Esophagus squamous epithelium (tissue), 4 donors: Measurements from ENCODE around the gene RSPH1.

DNA sequence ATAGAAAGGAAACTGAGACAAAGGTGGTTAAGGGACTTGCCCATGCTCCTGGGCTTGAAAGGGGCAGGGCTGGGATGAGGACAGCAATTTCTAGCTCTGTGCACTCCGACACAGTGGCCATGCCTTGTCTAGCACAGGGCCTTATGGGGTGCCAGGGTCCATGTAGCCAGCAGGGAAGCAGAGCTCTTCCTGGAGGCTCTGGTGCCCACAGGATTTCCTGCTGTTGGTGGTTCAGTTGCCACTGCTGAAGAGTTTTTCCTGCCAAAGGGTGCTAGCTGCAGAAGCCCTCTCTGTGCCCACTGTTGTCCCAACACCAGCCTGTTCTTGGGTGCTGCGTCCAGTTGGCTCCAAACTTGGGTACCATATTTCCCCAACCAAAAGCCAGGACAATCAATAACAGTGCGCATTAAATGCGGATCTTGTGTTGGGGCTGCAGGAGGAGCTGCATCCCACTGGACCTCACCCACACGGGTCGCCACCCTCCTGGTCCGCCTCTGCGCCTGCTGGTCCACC, 9.6 kb downstream of the ABCG1 start:
- PRO-cap: no peak
- RAMPAGE, long total RNA, 4 experiments: no peak in any of the 4 experiments

DNA sequence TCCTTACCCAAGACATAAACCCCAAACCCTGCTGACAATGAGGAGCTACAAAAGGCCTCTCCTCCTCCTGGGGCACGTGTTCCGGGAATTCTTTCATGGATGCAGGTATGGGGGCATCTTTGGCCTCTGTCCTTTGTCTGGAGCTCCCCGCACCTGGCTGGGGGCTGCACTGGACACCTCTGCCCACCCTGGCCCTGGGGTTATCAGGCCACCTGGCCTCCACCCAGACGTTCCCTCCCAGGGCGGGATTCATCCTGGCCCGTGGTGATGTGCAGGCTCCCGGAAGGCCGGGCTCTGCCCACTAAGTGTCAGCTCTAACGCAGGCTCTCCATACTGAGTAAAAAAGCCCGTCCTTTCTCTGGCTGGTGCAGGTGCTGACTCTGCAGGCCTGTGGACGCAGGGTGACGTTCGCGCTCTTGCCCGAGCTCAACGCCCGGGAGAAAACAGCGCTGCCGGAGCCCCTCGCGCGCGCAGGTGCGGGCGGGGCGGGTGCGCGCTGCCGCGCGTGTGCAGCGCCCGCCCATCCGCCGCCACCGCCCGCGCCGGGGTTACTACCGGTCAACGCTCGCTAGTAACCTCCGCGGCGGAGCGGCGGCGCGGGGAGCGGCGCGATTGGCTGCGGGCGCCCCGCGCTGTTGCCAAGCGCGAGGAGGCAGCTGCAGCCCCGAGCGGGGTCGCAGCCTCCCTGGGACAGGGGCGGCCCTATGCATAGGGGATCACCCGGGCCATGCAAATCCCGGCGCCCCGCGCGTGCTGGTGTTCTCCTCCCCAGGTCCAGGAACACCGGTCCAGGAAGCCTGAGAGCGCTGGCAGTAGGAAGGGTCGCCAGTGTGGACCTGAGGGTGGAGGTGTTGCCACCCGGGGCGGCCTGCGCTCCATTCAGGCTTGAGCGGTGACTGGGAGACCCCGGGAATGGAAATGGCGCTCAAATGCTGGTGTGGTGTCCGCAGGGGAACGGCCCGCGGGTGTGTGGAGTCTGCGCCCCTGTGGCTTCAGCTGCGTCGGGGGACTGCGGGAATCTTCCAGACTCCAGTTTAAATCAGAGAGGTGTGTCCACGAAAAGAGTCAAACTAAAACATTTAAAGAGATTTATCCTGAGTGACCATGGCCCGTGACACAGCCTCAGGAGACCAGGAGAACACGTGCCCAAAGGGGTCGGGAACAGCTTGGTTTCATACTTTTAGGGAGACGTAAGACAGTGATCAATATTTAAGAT, 15.8 kb downstream of the ABCG1 start:
- PRO-cap: bidirectional peak, plus-strand start at position 368 of the sequence, minus-strand start at position 431 of the sequence; bidirectional peak, plus-strand start at position 611 of the sequence, minus-strand start at position 476 of the sequence
- RAMPAGE, long total RNA, 4 experiments: no peak in any of the 4 experiments

GRCh38 chr21:42245822-42246349, 26.9 kb downstream of the ABCG1 start:
- PRO-cap: no peak
- RAMPAGE, long total RNA, 4 experiments: no peak in any of the 4 experiments

DNA sequence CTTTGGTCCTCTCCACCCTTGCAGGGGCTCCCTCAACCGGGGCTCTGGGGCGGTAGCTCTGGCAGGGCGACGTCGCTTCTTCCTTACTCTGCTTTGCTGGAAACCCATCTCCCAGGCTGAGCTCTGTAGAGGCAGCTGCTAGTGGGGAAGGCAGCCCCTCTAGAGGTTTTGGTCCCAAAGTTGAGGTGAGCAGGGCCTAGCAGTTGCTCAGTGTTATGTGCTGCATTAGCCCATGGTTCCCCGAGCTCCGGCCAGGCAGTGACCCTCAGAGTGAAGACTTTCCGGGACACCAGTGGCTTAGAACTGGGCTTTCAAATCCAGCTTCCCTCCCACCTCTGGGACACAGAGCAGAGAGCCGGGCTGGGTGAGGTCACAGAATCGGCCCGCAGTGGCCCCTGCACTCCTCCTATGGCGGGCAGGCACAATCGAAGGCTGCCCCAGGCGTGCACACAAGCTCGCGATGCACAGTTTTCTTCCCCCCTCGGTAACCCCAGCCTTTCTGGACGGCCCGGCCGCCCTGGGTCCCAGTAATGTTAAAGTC, 14.0 kb downstream of the TFF3 start:
- PRO-cap: no peak
- RAMPAGE, long total RNA, 4 experiments: no peak in any of the 4 experiments

GRCh38 chr21:42319806-42320557, 4.8 kb upstream of the TFF3 start:
- PRO-cap: unidirectional peak, plus-strand start at chr21:42320426
- RAMPAGE, long total RNA, 4 experiments: no peak in any of the 4 experiments

DNA sequence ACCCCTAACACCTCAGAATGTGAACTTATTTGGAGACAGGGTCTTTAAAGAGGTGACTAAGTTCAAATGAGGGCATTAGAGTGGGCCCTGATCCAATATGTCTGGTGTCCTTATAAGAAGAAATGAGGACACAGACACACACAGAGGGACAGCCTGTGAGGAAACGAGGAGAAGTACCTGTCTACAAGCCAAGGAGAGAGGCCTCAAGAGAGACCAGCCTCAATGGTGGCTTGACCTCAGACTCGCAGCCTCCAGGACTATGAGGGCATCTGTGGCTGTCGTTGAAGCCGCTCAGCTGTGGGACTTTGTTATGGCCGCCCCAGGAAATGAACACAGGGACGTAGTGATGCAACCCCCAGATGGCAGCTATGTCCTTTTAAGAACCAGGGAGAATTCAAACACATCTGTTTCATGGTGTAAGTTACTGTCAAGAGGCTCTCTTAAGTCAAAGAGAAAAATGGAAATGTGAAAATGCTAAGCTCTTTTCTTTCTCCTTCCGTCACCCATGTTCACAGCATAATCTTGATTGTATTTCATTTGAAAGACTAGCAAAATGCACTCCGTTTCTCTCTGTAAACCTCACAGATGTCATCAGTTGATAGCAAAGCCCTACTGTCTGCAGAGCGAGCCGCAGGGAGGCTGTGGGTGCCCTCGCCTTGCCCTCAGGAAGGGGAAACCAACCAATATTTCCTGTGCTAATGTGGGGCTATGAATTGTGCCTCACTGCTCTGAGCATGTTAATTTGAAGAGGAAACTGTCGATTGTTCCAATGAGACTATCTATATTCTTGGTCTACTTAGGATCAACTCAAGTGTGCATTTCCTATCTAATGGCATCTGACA, 21.3 kb downstream of the UBASH3A start:
- PRO-cap: bidirectional peak, plus-strand start at position 740 of the sequence, minus-strand start at position 574 of the sequence
- RAMPAGE, long total RNA, 4 experiments: no peak in any of the 4 experiments

DNA sequence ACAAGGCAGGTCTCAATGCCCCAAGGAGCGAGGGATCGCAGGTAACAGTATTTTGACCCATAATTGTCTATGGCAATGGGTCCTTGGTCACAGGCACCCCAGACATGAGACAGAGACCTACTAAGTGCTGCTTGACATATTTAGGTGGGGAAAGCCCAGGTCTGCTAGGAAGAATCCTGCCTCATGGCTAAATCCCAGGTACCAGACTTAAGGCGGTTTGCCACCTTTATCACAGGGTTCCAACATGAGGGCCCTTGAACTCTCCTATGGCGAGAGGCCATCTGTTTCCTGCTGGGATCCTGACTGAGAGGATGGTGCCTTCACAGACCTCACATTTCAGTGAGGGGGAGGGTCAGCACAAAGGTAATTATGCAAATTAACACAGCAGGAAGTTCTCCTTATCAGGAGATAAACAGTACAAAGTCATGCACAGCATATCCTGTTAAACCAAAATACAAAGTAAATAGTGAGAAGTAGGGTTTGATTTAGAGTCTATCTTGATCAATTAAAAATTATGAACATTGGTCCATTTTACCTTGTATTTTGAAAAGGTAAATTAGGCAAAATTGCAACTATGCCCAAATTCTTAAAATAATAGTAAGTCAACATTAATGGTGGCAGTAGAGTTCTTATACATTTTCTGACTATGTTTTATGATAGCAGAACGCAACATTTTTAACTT, 33.5 kb downstream of the RSPH1 start:
- PRO-cap: no peak
- RAMPAGE, long total RNA, 4 experiments: no peak in any of the 4 experiments

GRCh38 chr21:42495757-42496779, at the start of gene RSPH1:
RSPH1 (minus strand) TSS chr21:42496224.
- PRO-cap: unidirectional peak, plus-strand start at chr21:42495947; bidirectional peak, plus-strand start at chr21:42496540, minus-strand start at chr21:42496271; unidirectional peak, plus-strand start at chr21:42496696
- RAMPAGE, long total RNA, 4 experiments: start-site peak on the minus strand in 2 of 4 experiments, at chr21:42496248-42496338 at its widest, 12 to 19 reads per replicate

DNA sequence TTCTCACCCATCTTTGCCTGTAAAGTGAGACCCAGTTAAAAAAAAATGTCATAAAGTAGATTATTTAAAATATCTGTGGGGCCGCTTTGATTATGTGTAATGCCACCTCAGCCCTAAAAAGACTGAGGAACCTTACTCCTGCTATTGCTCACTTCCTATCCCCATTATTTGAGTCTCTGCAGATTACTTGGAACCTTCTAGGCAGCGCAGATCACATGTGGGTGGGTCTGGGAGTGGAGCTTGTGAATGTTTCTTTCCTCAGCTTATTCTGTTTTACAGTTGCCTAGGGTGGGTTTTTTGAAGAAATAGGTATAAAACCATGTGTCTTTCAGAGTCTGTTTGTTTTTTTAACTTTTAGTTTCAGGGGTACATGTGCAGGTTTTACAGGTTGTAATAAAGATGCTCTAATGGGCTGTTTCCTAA, 1.7 kb downstream of the SLC37A1 start:
- PRO-cap: unidirectional peak, minus-strand start at position 124 of the sequence
- RAMPAGE, long total RNA, 4 experiments: no peak in any of the 4 experiments

- PRO-cap: no peak
- RAMPAGE, long total RNA, 4 experiments: no peak in any of the 4 experiments
Observed at GRCh38 chr21:42532559-42533412, 19.1 kb downstream of the SLC37A1 start.

DNA sequence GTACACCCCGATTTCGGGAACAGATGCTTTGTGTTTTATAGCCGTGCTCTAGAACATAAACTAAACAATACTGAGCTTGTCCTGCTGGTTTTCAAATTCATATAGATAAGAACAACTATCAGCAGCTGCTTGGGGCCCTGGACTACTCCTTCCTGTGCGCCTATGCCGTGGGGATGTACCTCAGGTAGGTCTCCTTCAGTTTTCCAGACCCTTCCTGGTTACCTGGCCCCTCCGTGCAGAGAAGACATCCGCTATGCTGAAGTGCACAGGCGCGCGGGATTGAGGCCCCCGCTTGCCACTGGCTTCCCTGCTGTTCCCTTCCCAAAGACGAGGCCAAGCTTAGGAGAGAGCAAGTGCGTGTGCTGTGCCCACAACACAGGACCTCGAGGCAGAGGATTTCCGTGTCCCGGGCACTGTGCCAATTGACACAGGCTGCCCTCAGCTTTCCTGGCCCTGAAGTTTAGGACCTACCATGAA, 21.8 kb downstream of the SLC37A1 start:
- PRO-cap: no peak
- RAMPAGE, long total RNA, 4 experiments: no peak in any of the 4 experiments

DNA sequence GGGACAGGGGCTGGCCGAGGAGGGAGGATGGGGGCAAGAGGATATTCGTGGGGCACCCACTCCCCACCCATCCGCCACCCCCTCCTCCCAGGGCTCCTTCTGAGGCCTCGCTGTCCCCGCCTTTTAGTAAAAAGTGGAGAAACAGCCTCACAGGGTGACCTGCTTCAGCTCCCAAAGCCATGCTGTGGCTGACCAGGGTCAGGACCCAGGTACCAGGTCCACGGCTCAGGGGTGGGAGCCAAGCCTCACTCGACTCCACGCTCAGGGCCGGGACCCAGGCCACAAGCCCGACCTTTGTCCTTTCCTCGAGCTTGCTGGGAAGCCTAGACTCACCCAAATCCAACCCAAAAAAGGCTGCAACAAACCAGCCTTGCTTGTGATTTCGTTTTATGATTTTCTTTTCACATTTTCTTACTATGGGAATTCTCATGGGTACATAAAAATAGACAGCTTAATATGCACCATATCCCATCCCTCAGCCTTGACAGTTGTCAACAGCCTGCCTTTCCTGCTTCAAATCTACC, 59.6 kb upstream of the PDE9A start:
- PRO-cap: no peak
- RAMPAGE, long total RNA, 4 experiments: no peak in any of the 4 experiments

GRCh38 chr21:42654105-42655146, 1.0 kb downstream of the PDE9A start:
- PRO-cap: no peak
- RAMPAGE, long total RNA, 4 experiments: no peak in any of the 4 experiments

GRCh38 chr21:42689603-42689940, 36.2 kb downstream of the PDE9A start:
- PRO-cap: no peak
- RAMPAGE, long total RNA, 4 experiments: no peak in any of the 4 experiments

GRCh38 chr21:42833970-42834927, 45.1 kb downstream of the WDR4 start:
- PRO-cap: no peak
- RAMPAGE, long total RNA, 4 experiments: no peak in any of the 4 experiments

DNA sequence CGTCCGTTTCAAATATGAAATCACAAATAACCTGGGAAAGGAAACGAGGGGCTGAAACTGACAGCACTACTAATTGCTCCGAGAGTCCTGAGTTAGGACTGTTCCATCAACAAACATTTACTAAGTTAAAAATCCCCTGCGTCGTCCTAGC, 886 bp downstream of the WDR4 start:
- PRO-cap: no peak
- RAMPAGE, long total RNA, 4 experiments: no peak in any of the 4 experiments

DNA sequence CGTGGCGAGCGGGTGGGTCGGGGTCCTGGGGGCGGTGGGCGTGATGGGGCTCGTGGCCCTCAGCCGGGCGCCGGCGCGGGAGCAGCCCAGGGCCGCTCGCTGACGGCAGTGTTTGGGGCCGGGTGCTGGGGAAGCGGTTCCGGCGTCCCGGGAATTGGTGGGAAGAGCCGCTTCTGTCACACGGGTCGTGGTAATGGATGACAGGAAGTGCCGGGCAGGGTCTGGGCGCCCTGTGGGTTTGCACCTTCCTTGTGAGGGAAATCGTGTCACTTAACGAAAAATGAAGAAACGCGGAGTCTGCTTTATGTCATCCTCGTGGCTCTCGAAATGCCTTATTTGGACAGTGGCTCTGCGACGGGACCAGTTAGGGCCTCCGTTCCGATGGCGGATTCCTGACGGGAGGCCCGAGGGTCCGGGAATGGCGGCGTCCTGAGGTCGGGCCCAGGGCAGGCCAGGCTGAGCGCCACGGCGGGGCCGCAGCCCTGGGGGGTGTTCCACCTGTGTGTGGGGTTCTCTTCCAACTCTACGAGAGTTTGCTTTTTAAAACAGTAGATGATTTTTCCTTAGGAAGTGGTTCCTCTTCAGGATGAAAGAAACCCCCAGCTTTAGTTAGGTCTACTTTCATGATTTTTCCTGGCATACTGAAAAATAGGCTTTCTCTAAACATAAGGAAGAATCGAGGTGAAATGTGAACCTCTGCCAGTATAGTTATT, 1.1 kb downstream of the PKNOX1 start:
- PRO-cap: bidirectional peak, plus-strand start at position 376 of the sequence, minus-strand start at position 329 of the sequence
- RAMPAGE, long total RNA, 4 experiments: no peak in any of the 4 experiments

GRCh38 chr21:43020988-43021510, 46.7 kb downstream of the PKNOX1 start:
- PRO-cap: no peak
- RAMPAGE, long total RNA, 4 experiments: no peak in any of the 4 experiments

DNA sequence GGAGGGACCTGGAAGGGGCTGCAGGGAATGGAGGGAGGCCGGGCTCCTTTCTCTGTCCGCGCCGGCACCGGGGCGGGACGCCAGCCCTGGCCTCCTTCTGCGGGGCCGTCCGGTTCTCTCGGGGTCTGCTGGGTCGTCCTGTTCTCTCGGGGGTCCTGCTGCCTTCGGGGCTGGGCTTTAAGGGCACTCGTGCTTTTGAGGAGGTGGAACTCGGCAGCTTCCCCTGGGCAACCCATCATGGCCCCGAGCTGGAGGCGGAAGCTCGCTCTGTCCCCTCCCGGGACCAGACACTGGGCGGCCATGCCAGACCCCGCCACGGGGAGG, 4.2 kb downstream of the CRYAA start:
- PRO-cap: no peak
- RAMPAGE, long total RNA, 4 experiments: no peak in any of the 4 experiments

GRCh38 chr21:43209831-43210674, 41.2 kb downstream of the CRYAA start:
- PRO-cap: no peak
- RAMPAGE, long total RNA, 4 experiments: no peak in any of the 4 experiments